ENCODE data around the genes OR51G2, OR52E6, OR52E5, FHIP1B, DNHD1, TPP1 and OR10A5.

DNA sequence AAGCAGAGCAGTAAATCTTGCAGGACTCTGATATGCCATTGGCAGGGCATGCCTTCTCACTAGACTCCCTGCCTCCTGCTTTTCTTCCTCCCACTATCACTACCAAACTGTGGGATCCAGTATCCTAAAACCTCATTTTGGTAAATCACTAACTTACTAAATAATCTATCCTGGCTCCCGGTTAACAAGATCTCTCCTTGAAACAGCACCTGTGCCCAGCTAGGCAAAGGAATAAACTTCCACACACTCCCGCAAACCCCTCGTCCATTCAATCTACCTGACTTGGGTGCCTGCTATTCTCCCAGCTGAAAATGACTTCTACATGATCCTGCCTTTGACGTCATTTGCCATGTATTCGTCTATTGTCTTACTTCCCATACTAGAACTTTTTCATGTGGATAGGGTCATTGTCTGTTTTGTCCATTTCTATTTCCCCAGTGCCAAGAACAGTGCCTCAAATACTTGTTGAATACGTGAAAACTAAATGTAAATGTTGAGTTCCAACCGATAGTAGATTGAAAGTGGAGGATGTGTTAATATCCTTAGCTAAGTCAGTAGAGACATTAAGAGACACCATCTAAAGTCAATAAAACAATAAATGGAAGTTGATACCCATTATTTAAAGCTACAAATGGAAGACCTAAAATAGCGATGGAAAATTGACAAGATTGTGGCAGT lies 1.0 kb downstream of the TRIM68 start:
- PRO-cap, result no peak

- PRO-cap, result no peak
Observed at GRCh38 chr11:4919189-4919627, at the start of gene OR51G2. OR51G2 (minus strand) TSS chr11:4919350.

DNA sequence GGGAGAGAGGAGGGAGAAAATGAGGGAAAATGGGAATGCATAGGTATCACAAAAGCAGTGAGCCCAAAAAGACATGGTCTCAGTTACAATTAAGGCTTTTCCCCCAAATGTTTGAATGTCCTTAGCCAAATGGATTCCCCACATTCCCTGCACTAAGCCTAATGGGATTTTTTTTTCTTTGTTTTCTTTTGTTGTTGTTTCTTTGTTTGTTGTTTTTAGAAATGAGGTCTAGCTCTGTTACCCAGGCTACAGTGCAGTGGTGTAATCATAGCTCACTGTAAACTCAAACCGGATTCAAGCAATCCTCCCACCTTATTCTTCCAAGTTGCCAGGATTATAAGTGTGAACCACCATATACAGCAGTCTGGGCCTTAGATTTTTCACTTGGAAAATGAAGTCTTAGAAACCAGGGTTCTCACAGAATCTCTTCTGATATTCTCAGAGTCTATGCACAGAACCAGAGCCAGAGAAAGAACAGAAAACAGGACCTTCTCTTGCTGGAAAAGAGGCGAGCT lies 420 bp downstream of the OR51M1 start:
- PRO-cap, result no peak

- PRO-cap, result no peak
Observed at GRCh38 chr11:5449380-5449603, 169 bp downstream of the OR51I2 start.

DNA sequence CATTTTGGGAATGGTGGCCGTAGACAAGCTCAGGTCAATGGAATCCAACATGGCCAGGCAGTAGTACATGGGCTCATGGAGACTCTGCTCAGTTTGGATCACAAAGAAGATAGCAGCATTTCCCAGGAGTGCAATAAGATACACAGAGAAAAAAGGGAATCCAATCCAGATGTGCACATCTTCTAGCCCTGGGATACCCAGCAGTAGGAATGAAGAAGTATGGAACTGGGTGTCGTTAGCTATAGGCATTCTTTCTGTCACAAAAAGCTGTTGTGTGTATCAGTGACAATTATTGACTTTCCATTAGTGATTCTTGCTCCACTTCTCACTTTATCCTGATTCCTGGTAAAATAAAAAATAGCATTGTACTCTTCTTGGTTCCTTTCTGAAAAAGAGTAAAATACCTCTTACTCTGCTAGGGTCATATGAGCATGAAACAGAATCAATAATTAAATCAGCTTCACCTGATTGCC lies at the start of gene OR52E6:
Gene OR52E6, minus strand, starts transcription at position 249 of the 473 bp plus-strand sequence.
- PRO-cap, result no peak

DNA sequence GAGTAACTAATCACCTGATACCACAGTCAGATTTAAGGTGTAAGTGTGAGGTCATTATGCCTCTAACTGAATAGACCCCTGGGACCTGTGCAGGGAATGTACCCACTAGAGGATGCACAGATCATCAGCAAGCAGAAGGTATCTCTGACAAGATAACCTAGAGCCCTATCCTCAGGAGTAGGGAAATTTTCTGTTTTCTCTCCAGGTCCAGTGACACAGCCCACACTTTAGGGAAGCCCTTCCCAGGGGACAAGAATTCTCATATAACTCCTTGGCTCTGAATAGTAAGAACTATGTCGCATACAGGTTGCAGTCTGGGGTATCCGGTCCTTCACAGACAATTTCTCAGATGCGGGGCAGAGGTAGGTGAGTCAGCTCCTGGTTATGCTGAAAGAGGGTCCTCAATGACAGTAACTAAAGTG lies at the start of gene OR52E5:
Gene OR52E5, plus strand, starts transcription at position 300 of the 422 bp plus-strand sequence.
- PRO-cap, result no peak

- PRO-cap, result bidirectional peak, plus-strand start at chr11:6235164, minus-strand start at chr11:6234659
Observed at GRCh38 chr11:6234495-6235626, at the start of gene FHIP1B. FHIP1B (minus strand) TSS chr11:6234636.

DNA sequence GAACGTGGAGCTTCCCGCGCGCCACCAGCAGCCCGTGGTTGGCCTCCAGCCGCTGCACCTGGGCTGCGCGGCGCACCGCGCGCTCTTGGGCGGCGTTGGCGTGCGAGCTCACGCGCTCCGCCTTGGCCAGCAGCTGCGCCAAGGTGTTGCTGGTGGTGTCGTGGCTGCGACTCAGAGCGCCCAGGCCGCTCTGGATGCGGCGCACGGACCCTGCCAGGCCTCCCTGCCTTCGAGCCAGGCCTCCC lies 275 bp downstream of the CAVIN3 start:
- PRO-cap, result no peak

- PRO-cap, result no peak
Observed at GRCh38 chr11:6365534-6366141, 24.6 kb upstream of the SMPD1 start.

DNA sequence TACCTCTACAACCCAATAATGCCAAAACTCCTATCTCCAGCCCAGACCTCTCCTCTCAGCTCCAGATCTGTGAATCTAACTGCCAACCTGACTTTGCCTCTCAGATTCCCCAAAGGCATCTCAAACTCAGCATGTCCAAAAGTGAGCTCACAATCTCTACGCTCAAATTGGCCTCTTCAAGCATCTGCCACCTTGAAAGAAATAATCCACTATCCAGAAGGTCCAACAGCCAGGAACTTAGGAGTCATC lies 8.9 kb downstream of the SMPD1 start:
- PRO-cap, result no peak

GRCh38 chr11:6405228-6405820 lies 13.6 kb downstream of the APBB1 start:
- PRO-cap, result no peak

DNA sequence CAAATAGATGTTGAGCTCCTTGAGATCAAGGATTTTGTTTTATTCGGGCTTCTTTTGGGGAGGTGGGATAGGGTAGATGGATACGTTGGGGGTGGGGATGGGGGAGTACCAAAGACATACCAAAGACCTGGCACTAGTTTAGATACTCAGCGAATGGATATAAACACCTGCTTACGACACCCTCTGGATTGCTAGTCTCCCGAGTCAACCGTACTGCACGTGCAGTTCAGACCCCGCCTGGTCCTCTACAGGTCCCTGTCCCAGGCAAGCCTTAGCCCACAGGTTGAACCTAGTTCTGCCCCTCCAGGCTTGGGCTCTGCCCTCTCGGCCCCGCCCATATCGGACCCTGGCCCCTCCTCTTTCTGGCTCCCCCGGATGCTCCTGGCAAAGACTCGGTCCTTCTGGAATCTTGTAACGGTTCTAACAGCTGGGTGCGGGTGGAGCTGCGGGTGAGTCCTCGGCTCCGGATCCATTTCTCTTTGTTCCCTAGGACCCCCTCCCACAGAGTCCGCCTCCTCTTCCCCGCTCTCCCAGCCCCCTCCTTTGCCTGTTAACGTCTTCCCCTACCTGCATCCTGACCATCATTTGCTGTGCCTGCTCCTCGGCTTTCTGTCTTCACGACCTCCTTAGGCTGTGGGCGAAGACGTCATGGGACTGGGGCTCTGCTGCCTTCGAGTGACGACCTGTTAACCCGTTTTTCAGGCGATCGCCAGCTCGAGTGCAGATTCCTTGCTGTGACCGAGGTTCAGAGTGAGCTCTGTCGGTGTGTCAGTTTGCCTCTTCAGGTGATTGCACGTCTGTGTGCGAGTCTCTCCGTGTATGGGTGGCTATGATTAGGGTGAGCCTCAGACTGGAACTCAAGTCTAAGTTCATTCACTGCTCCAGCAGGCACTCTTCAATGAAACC lies at the start of gene DNHD1:
Gene DNHD1, plus strand, starts transcription at position 398 of the 906 bp plus-strand sequence.
- PRO-cap, result bidirectional peak, plus-strand start at position 417 of the sequence, minus-strand start at position 318 of the sequence

GRCh38 chr11:6602466-6602891 lies 937 bp downstream of the RRP8 start:
- PRO-cap, result no peak

- PRO-cap, result no peak
Observed at GRCh38 chr11:6618068-6618489, 1.1 kb downstream of the TPP1 start.

- PRO-cap, result bidirectional peak, plus-strand start at chr11:6619522, minus-strand start at chr11:6619422
Observed at GRCh38 chr11:6619319-6619710, at the start of gene TPP1. TPP1 (minus strand) TSS chr11:6619422.

- PRO-cap, result no peak
Observed at GRCh38 chr11:6656170-6657484, 1.0 kb upstream of the DCHS1 start.

DNA sequence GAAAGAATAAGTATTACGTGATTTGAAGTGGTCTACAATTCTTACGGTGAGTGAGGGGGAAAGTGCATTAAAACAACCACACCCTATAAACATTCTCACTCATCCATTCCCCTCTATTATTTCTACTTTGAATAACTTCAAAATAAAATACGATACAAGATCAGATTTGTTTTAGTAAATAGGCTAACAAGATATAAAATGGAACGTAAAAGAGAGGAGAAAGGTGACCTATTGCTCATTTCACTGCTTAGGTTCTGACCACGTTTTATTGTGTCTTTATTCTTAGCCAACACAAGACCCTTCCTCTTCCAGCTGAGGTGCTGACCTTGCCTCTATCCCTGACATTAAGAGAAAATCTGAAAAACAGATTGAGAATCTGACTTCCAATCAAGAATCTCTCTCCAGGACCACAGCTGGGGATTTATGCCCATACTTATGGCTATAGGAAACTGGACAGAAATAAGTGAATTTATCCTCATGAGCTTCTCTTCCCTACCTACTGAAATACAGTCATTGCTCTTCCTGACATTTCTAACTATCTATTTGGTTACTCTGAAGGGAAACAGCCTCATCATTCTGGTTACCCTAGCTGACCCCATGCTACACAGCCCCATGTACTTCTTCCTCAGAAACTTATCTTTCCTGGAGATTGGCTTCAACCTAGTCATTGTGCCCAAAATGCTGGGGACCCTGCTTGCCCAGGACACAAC lies at the start of gene OR10A5:
Gene OR10A5, plus strand, starts transcription at position 436 of the 710 bp plus-strand sequence.
- PRO-cap, result no peak

DNA sequence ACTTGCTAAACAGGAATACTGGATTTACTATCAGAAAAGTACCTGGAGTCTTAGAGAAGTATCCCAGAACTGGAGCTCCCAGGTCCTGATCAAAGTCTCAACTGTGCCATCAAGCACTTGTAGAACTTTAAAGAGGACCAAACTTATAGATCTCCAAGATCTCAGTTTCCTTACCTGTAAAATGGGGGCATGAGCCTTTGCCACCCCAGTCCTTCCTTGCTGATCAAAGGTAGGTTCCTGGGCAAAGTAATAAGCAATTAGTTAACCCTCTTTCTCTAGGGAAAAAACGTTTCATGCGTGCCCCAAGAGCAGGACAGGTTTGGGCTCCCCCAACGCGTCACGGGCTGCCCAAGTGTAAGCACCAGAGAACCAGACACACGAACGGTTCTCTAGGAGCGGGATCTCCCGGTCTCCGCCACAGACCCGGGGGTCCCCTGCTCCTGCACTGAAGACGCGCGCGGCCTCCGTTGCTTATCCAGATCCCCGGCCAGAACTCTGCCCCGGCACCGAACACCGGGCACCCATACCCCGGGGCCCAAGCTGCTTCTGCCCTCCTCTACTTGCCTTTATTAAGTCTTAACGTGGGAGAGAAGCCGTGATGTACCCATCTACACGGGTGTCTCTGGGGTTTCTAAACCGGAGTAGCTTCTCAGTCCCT lies 508 bp downstream of the ZNF214 start:
- PRO-cap, result no peak

DNA sequence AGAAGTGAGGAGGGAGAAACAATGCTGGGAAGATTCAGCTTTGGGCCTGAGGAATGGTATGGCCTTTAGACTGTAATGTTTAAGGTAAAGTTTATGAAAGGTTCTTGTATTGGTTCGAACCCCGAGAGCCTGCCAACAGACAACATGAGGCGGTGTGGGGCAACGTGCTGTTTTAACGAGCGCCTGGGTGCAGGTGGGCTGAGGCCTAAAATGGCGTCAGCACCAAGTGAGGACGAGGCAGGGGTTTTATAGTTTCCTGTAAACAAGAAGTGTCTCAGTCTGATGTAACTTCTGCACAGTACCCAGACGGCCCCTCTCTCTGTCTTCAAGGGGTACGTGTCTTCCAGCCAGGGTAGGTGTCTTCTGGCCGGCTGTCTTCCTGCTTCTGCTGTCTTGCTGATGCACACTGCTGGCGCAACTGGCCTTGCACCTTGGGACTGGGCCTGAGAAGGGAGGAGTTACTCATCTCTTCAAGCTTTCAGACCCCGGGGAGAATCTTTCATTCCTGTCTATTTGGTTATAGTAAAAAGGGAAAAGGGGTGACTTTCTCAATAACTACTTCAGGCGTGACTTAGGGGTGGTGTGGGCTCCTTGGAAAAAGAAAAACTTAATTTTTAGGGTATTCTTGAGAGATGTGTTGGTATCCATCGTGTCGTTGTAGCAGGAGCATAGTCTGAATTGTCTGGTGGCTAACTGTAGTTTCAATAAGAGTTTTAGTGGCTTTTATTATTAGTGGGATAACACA lies 2.8 kb downstream of the PPFIBP2 start:
- PRO-cap, result no peak

DNA sequence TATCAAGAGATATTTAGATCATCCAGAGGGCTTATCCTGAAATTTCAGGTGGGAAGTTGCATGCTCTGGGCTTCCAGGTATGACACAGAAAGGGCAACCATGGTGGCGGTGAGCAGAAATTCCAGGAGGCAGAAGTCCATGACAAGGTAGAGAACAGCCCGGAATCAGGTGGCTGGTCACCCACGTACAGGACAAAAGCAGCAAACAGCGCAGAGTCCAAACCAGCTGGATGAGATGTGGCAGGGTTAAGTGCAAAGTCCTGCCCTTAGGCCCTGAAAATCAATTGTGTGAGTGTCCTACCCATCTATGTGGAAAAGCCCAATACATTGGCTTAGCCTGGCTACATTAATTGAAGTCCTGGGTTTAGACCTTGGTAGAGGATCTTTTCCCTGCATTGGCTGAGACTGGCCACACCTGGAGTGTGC lies 11.6 kb downstream of the PPFIBP2 start:
- PRO-cap, result no peak